Metastatic Liver Carcinoma in the Adrenal Gland (tissue), 2 donors: ENCODE data around the genes ZNF200, ZNF263 and NLRC3.

GRCh38 chr16:3234920-3235743 is at the start of gene ZNF200:
Gene ZNF200, minus strand, starts transcription at chr16:3235158.
- PRO-cap, 2 experiments = peak in 2 of 2 experiments; most common plus-strand start chr16:3235234 (in 1); most common minus-strand start chr16:3235122 (in 1)

DNA sequence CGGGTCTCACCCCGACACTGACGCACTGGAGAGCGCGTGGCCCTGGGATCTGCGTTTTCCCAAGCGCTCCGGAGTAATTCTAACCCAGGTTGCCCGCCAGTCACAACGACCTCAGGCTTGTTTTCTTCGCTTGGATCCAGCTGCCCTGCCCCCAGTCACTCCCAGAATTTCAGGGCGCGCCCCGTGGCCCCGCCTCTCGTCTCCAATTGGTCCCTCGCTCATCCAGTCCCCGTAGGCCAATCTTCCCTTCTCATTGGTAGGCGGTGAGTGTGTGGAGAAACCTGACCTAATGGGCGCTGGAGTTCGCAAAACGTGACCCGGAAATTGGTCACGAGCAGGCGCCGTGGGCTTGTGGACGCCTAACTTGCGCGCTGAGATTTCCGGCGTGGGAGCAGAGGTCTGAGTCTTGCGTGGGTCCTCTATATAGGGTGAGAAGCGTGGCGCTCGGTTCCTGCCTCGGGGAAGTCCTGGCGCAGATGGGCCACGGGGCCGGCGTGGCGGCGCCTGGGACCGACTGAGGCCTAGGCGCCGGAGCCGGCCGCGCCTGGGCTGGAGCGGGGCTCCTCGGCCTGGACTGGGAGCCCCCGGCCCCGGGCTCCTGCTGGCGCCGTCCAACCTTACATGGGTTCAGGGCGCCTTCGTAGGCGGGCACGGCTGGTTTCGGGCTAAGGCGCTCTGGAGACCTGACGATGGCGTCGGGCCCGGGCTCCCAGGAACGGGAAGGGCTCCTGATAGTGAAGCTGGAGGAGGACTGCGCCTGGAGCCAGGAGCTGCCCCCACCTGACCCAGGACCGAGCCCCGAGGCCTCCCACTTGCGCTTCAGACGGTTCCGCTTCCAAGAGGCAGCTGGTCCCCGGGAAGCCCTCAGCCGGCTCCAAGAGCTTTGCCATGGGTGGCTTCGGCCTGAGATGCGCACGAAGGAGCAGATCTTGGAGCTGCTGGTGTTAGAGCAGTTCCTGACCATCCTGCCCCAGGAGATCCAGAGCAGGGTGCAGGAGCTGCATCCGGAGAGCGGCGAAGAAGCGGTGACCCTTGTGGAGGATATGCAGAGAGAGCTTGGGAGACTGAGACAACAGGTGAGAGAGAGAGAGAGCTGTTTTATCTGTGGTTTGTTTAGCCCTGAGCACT is at the start of gene ZNF263:
ZNF263 (plus strand) TSS at position 362 of the 1,128 bp plus-strand sequence.
- PRO-cap, 2 experiments = peak in 2 of 2 experiments; most common plus-strand start position 374 of the sequence (in 2); most common minus-strand start position 142 of the sequence (in 1)

DNA sequence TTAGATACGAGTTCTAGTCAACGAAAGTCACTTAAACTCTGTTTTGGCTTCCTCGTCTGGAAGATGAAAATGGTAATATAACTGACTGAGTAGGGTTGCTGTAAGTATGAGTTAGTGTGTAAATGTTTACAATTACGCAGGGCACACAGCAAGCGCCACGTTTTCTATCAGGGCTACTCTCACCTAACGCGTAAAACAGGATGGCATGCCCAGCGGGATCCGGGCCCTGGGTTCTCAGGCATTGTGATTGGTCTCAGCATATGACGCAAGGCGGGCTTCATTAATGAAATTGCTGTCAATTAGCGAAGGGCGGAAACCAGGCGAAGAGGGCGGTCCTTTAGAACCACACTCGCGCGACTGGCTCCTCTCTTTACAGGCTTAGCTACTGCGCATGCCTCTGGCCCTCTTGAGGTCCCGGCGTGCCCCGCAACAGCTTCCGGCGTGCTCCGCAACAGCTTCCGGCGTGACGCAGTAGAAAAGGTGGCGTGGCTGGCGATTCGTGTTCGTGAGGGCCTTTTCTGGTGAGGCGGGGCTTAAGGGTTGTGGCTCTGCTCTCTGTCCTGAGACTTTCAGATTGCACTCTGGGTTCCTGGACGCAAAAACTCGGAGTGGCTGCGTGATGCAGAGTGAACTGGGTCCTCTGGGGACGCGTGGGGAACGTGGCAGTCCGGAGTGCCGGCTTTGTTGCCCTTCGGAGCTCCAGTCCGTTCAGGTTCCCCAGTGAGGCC is 9.1 kb downstream of the OR2C1 start:
- PRO-cap, 2 experiments = peak in 2 of 2 experiments; most common plus-strand start position 572 of the sequence (in 2); most common minus-strand start position 359 of the sequence (in 2)

GRCh38 chr16:3469717-3470016 is 25.6 kb downstream of the C16orf90 start:
- PRO-cap, 2 experiments = no peak in any of the 2 experiments

- PRO-cap, 2 experiments = no peak in any of the 2 experiments
Measured at GRCh38 chr16:3520296-3521241, 19.8 kb downstream of the CLUAP1 start.

GRCh38 chr16:3576295-3576897 is 807 bp downstream of the NLRC3 start:
- PRO-cap, 2 experiments = no peak in any of the 2 experiments

GRCh38 chr16:3577113-3577800 is at the start of gene NLRC3:
Gene NLRC3, minus strand, starts transcription at chr16:3577403.
- PRO-cap, 2 experiments = peak in 2 of 2 experiments; most common plus-strand start chr16:3577480 (in 1); most common minus-strand start chr16:3577392 (in 2)

DNA sequence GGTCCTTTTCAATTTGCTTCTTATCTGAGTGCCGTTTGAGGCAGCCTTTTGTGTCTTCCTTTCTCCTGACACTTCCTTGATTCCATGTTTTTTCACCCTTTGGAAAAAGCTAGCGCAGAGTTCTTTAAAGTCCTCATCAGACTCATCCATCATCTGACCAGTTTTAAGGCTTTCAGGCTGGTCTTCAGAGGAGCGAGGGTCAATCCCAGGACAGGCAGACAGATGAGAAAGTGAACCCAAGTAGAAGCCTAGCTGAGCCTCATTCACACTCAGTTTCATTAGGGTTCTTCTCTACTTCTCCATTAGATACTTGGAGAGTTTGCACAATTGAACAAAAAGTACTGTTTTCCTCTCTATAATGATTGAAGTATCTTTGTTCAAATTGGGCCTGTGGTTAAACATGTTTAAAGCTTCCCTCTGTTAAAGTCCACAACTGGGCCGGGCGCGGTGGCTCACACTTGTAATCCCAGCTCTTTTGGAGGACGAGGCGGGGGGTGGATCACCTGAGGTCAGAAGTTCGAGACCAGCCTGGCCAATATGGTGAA is 2.6 kb downstream of the SLX4 start:
- PRO-cap, 2 experiments = no peak in any of the 2 experiments

GRCh38 chr16:3612858-3613556 is 1.6 kb upstream of the SLX4 start:
- PRO-cap, 2 experiments = no peak in any of the 2 experiments

GRCh38 chr16:3677437-3678576 is 23.3 kb downstream of the DNASE1 start:
- PRO-cap, 2 experiments = no peak in any of the 2 experiments

DNA sequence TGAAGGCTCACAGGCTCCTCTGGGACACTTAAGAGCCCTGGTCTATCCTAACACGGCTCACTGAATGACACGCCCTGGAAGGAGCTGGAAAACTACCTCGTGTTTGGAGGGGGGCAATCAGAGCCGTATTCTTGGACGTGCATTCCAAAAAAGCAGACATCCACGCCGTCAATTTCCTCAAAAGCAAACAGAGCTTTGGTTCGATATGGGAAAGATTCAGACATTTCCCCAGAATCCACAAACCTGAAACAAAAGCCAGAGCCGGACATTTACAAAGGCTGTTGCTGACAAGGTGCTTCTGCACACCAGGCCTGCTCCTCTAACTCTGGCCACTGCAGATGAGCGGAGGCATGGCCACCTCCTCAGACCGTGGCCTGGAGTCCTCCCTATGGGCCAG is 22.2 kb upstream of the TRAP1 start:
- PRO-cap, 2 experiments = no peak in any of the 2 experiments

DNA sequence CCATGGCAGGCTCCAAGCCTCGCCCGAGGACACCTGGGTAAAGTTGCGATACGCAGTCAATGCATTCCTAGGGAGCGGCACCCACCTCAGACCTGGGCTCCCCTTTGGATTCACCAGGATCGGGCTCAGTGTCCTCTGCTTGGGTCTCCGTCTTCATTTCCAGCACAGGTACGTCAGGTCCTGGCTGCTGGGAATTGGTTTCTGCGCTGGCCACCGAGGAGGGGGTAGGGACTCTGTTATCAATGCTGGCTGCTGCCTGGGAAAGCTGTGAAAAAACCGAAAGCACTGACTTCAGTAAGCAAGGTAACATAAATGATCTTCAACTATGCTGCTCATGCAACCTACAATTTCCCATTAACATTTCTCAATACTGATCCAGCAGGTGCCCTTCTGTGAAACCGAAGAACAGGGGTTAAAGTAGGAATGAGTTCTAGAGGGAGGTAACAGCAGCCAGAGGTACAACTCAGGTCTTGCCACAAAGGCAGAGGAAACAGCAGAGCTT is 51.8 kb upstream of the TRAP1 start:
- PRO-cap, 2 experiments = no peak in any of the 2 experiments

GRCh38 chr16:3793112-3793785 is 75.9 kb upstream of the TRAP1 start:
- PRO-cap, 2 experiments = no peak in any of the 2 experiments

DNA sequence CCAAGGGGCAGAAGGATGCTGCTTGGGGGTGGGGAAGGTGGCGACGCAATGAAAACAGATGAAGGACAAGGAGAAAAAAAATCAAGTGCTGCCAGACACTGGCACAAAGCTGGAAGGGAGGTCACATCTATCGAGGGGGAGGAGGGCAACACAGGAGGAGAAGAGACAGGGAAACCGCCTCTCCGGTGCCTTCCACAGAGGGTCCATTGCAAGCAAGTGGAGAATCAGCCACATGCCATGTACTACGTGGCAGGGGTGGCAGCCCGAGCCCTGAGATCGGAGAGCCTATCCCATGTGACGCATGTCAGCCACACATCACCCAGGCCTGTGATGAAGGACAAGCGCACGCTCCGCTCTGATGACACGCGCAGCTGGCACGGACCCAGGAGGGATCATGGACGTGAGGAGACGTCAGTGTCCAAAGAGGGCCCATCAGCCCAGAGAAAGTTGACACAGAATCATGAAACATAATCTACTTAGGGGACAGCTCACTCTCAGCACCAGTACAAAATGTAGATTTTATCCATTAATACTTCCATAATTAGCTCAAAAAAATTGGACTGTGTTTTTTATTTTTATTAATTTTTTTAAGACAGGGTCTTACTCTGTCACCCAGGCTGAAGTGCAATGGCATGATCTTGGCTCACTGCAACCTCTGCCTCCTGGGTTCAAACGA is 30.0 kb downstream of the ADCY9 start:
- PRO-cap, 2 experiments = no peak in any of the 2 experiments

DNA sequence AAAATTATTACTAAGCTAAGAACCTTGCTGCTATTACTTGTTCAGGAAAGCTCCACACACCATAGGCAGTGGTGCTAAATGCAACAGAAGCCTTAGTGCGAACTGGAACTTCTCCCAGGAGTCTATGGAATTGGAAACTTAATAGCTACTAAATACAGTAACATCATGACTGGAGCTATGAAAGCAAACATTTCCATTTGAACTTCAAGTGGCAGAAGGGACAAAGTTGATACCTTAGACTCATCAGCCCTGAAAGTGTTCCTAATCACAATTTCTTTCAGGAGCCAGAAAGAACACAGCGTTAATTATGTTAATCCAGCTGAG is 22.5 kb downstream of the ADCY9 start:
- PRO-cap, 2 experiments = no peak in any of the 2 experiments

- PRO-cap, 2 experiments = no peak in any of the 2 experiments
Measured at GRCh38 chr16:4240221-4241245, 1.3 kb downstream of the SRL start.

DNA sequence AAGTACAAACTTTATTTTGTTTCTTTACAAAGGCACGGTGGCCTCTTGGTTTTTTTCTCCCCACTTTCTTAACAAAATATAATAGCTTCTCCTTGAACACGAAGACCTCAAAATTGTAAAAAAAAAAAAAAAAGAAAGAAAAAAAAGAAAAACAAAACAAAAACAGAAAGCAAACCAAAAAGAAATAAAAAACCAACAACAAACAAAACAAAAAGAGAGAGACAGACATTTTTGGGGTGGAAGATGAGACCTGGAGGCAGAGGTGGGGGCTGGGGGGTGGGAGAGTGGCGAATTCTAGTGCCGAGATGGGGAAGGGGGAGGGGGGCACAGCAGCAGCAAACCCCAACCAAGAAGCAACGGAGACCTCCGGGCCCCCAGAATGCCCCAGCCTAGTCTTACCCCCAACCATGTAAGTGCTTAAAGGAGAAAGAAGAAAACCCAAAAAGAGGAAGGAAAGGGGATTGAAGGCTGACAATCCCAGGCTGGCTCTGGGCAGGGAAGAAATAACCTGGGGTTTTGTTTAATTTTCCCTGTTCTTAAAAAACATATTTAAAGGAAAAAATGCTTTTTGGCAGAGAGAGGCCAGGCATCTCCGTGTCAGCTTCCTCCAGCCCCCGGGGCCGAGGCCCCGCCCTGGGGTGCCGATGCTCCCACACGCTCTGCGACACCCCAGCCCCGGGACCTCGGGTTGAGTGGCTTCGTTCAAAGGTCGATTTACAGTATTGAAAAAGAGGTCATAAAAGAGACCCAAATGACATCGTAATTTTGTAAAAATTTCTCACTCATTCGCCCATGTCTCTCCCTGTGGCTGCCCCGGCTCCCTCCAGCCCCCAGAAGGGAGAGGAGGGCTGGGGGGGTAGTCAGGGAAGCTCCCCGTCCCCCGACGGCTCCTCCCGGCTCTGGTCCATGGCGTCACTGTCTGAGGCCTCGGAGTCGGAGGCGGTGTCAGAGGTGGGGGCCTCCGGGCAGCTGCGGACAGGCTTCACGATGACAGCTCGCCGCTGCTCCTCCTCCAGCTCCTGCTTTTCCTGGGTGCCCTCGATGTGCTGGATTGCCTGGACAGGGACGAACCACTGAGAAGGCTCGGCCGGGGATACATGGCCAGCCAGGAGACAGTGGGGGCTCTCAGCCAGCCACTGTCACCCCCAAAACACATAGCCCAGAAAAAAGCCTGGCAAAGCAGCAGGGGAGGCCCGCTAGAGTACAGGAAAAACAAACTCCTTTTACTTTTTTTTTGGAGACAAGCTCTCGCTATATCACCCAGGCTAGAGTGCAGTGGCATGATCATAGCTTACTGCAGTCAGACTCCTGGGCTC is 15.2 kb downstream of the TFAP4 start:
- PRO-cap, 2 experiments = no peak in any of the 2 experiments

DNA sequence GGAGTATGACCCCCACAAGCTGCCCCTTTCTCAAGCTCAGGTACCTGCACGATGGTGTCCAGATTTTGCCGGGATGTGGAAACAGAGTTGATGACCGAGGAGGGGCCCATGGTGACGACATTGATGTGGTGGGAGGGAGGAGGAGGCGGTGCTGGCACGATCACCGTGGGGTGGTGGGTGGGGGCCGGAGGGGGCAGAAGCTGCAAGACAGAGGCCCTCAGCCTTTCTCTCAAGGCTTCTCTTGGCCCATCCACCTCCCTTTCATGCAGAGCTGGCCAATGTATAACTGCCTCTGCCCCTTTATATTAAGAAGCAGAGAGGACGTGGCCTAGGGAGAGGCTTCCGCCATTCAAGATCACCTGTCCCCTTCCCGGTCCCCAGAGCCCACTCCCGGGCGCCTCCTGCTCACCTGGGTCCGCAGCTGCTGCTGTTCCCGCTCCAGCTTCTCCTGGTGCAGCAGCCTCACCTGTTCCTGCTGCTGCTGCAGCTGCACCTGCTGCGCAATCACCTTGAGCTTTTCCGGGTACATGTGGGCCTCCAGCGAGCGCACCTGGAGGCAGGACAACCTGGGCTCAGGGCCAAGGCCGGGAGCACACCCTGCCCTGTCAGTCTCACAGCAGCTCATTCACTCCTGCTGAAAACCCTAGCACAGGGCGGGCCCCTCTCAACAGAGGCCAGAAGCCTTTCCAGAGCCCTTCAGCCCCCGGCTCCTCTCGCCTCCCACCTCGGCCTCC is 12.6 kb downstream of the TFAP4 start:
- PRO-cap, 2 experiments = no peak in any of the 2 experiments

- PRO-cap, 2 experiments = peak in 2 of 2 experiments; most common plus-strand start chr16:4271368 (in 2); most common minus-strand start chr16:4271265 (in 2)
Measured at GRCh38 chr16:4271197-4271497, 1.7 kb downstream of the TFAP4 start.

DNA sequence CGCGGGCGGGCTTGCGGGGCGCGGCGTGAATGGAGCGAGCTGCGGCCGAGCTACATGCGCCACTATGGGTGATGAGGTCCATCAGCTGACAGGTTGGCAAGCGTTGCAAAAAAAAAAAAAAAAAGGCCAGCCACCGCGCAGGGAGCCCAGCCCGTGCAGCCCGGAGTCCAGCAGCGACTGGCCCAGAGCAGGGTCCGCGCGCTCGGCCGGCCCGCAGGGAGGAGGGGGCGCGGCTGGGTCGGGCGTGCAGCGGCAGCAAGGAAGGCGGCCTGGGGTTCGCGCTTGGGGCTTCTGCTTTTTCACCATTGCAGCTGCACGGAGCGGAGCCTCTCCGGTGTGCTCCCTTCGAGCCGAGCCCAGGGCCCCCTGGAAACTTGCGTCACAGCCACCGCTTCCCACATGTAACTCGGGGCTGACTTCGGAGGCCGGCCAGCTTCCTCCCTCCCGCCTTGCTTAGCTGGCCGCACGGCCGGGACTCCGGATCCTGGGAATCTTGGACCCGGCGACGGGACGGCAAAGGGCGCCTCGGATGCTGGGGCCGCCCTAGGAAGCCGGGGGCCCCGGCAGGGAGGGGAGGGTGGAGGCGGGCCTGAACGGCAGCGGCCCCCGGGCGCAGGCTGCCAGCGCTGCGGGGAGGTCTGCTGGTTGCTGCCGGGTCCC is 531 bp upstream of the TFAP4 start:
- PRO-cap, 2 experiments = peak in 2 of 2 experiments; most common plus-strand start position 170 of the sequence (in 2); most common minus-strand start position 64 of the sequence (in 1)